Epithelial cell of alveolus of lung (primary cell): ENCODE measurements around a stretch of chr15.

GRCh38 chr15:70056619-70056908 is 41.2 kb downstream of the TLE3 start:
- RAMPAGE, long total RNA, result no peak
- RRBS, result no CpG with 5 or more reads among the region's 8 CpGs

GRCh38 chr15:70079833-70080397 is 17.8 kb downstream of the TLE3 start:
- RAMPAGE, long total RNA, result no peak
- RRBS, result no CpG with 5 or more reads among the region's 11 CpGs

DNA sequence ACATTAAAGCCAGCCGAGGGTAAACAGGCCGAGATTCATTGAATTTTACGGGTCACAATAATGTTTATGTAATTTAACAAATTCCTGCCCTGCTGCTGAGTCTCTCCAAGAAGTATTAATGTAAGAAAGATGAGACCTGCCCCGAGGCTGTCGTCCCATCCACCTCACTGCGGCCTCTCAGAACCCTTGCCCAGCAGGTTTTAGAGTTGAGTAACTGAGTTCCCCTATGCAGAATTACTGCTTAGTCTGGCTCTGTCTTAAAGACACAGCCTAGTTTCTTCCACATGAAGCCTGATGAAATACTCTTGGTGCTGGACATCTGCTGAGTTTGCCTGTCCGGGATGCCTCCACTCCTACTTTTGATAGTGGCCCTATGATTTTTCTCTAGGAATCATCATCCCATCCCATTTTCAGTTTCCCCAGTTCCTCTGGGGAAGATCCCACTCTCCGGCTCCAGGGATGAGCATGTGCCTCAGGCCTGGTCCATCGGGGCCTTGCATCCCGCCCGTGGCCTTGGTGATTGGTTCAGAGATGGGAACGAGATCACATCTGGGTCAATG is 226.6 kb upstream of the TLE3 start:
- RAMPAGE, long total RNA, result no peak
- RRBS, result 43% methylated on average over 2 of the region's 12 CpGs

- RAMPAGE, long total RNA, result no peak
- RRBS, result no CpG with 5 or more reads among the region's 5 CpGs
Measured at GRCh38 chr15:70474328-70474649, 289.1 kb downstream of the UACA start.

DNA sequence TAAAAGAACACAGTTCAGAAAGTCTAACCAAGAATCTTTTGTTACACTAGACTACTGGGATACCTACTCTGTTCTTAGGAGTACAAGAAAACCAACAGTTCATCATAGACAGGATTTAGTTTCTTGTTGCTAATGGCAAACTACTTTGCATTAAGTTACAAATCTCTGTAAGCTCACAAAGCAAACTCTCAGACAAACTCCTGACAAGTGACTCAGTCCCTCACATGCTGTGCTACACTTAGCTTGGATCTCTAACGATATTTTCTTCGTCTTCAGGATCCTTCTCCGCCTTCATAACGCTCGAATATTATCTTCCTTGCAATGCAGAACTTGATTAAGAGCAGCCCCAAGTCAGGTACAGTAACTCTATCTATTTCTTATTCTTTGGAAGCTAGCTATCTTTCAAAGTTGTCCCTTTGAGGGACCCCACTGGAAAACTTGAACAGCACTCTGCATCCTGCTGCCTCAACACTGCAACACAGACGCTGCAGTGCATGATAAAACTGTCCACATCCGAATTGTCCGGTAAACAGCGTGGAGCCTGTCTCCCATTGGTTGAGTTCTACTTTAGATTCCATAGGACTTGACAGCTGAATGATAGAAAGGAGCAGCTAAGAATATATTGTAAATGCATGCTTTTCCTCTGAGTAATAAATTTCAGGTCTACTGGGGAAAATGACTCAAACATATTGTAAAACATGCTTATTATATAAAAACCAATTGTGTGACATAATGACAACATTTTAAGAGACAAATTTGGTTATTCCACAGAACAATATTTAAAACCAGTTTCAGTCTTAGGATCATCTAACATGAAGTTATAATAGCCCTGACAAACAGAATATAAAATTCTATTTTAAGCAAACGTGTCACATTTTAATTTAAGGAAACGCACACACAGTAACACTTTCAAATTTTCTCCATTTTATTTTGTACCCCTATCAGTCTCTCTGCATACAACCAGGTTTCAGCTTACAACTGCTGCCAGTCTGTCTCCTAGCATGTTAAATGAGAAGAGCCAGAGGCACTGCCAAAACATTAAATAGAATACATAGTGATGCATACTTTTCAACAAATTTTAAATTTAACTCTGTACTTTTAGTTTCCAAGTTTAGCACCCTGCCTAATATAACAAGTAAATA is 61.2 kb downstream of the UACA start:
- RAMPAGE, long total RNA, result no peak
- RRBS, result no CpG with 5 or more reads among the region's 11 CpGs

DNA sequence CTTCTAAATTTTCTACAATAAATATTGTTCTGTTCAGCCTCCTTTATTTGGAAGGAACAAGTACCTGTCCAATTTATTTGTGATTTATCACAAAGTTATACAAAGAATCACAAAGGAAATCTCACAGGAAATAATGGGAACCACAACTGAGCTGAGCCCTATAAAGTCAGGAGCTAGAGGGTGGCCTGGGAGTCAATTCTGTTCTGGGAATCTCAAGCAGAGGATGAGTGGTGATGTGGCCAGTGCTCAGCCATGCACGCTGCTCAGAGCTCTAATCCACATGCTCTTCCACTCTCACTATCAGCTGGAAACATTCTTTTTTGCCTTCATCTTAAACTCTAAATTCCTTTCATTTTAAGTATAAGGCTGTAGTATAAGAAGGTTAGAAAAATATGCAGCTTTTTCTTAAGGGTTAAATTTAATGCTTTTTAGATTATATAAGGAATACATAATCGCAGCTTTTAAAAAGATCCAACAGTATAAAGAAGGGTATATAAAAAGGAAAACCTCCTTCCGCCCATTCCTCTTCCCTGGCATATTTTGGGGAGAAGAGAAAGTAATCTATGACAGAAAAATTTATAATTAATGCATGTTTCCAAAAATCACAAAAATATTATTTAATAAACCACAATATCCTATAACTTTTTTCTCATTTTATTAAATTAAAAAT is 36.5 kb downstream of the UACA start:
- RAMPAGE, long total RNA, result no peak
- RRBS, result no CpG with 5 or more reads among the region's 3 CpGs

DNA sequence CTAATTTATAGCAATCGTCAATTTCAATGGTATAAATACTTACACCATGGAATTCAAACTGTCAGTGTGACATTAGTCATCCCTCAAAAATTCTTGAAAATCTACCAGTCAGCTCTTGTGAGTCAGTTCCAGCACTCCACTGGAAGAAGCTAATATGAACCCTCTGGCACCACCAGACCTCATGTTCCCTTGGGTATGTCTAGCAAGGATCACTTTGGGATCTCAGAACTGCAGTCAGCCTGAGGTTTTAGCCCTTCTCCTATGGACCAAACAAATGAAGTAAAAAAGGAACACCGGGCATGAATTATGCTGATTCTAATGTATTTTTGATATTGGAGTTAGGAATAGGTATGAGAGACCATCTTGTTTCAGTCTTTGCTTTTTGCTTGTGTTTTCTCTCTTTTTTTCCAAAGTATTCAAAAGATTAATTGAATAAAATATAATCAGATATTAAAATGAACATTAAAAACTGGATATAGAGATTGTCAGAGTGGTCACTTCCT is 11.9 kb upstream of the UACA start:
- RAMPAGE, long total RNA, result no peak
- RRBS, result no CpG with 5 or more reads among the region's 2 CpGs

DNA sequence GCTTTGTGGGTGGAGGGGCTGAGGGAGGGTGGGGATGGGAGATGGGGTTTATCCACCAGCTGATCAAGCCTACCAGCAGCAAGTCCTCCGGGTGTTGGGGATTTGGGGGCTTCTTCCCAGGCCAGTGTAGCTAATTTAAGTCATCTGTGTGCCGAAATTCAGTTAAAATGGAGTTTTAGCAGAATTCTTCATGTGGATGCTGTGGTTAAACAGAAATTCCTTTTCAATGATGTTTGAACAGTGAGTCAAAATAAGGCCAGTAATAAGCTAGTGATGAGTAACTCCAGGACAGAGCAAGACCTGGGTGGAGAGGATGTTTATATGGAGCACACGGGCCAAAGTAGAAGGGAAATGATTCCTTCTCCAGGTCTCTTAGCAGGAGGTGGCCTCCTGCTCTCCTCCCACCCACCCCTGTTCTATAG is 31.9 kb upstream of the UACA start:
- RAMPAGE, long total RNA, result no peak
- RRBS, result 0% methylated on average over 1 of the region's 3 CpGs

GRCh38 chr15:71079392-71080082 is 35.7 kb upstream of the THSD4 start:
- RAMPAGE, long total RNA, result no peak
- RRBS, result no CpG with 5 or more reads among the region's 4 CpGs

- RAMPAGE, long total RNA, result no peak
- RRBS, result no CpG with 5 or more reads among the region's 19 CpGs
Measured at GRCh38 chr15:71114722-71115192, 514 bp upstream of the THSD4 start.

GRCh38 chr15:71116386-71116865 is 1.2 kb downstream of the THSD4 start:
- RAMPAGE, long total RNA, result no peak
- RRBS, result no CpG with 5 or more reads among the region's 15 CpGs

DNA sequence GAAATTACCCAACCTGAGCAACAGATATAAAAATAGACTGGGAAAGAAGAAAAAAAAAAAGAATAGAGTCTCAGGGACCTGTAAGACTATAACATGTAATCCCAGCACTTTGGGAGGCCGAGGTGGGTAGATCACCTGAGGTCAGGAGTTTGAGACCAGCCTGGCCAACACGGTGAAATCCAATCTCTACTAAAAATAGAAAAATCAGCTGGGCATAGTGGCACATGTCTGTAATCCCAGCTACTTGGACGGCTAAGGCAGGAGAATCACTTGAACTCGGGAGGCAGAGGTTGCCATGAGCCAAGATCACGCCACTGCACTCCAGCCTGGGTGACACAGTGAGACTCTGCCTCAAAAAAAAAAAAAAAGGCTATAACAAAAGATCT is 12.9 kb downstream of the THSD4 start:
- RAMPAGE, long total RNA, result no peak
- RRBS, result no CpG with 5 or more reads among the region's 5 CpGs

DNA sequence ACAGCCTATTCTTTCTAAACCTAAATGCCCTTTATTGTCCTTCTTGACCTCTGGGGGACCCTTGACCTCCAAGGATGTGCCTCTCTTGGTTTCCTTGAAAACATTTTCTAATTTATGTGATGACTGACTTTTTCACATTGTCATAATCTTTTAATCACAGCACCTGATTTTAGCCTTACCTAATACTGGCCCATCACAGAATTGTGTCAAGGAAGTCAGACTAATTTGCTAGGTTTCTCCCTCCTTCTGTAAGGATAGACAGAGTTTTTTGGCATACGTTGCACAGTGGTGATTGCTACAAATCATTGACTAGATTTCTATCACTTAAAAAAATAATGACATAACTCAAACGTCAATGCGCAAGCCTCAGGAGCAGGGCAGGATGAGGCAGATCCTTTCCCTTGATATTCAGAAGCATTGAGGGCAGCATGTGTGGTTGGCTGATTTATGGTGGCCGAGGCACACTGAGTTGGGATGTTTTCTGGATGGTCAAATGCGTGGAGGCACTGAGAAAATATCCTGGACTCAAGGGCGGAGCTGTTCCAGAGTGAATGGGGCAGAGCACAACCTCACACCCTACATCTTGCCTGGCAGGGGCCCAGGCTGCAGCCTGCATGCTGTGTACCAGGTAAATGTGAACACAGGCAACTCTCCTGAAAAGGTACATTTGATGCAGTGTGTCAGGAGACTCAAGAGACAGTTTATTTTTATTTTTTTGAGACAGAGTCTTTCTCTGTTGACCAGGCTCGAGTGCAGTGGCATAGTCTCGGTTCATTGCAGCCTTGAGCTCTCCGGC is 14.4 kb downstream of the THSD4 start:
- RAMPAGE, long total RNA, result no peak
- RRBS, result no CpG with 5 or more reads among the region's 9 CpGs

GRCh38 chr15:71149898-71150383 is 34.7 kb downstream of the THSD4 start:
- RAMPAGE, long total RNA, result no peak
- RRBS, result no CpG with 5 or more reads among the region's 6 CpGs

DNA sequence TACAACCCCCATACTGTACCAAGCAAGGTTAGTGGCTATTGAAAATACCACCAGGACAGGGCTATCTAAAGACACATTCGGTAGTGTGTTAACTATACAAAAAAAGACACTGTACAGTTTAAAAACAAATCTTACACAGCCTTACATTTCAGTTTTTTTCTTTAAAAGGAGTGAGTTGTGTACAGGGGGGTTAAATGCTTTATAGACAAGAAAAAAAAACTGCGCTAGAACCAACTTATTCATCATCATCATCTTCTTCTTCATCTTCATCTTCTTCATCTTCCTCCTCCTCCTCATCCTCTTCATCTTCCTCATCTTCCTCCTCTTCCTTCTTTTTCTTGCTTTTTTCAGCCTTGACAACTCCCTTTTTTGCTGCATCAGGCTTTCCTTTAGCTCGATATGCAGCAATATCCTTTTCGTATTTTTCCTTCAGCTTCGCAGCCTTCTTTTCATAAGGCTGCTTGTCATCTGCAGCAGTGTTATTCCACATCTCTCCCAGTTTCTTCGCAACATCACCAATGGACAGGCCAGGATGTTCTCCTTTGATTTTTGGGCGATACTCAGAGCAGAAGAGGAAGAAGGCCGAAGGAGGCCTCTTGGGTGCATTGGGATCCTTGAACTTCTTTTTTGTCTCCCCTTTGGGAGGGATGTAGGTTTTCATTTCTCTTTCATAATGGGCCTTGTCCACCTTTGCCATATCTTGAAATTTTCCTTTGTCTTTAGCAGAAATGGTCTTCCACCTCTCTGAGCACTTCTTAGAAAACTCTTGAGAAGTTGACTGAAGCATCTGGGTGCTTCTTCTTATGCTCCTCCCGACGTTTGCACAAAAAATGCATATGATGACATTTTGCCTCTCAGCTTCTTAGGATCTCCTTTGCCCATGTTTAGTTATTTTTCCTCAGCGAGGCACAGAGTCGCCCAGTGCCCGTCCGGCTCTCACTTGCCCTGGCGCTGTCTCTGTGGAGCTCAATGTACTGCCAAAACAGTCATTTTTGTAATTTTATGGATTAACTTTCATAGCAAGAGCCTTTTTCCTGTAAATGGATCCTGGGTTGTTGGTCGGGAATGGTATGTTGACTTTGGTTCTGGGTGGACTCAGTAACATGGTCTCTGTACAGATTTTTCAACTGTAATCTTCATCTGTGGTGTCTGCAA is 49.6 kb downstream of the THSD4 start:
- RAMPAGE, long total RNA, result start-site peak on the minus strand centred at position 610 of the sequence, 33 bp wide, 18 and 37 reads in 2 replicates
- RRBS, result no CpG with 5 or more reads among the region's 16 CpGs

DNA sequence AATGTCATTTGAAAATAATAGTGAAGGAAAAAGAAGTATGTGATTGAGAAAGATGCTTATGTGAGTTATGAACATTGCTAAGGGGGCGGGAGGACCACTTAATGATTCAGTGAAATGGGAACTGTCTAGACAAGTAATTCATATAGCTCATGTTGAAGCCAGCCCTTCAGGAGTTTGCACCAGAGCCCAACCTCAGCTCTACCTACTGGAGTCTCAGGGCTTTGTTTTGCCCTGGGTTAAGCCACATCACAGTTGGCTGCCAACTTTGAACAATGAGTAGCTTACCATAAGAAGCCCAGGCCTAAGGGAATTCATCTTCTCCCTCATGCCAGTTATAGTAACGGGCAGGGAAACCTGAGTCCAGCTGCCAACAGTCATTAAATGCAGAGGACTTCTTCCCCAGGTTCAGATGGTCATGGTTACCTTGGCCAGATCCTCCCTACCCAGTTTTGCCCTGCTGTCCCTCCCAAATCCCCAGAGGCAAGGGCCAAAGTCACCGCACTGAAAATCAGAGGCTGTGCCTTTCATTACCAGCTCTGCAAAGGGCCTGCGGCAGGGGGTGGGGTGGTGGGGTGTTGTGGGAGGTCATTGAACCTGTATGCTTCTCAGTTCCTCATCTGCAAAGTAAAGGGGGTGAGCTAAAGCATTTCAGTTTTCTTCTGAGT is 302.2 kb upstream of the NR2E3 start:
- RAMPAGE, long total RNA, result no peak
- RRBS, result no CpG with 5 or more reads among the region's 4 CpGs

- RAMPAGE, long total RNA, result no peak
- RRBS, result no CpG with 5 or more reads among the region's 3 CpGs
Measured at GRCh38 chr15:71515378-71515599, 295.1 kb upstream of the NR2E3 start.

GRCh38 chr15:71622457-71623035 is 187.8 kb upstream of the NR2E3 start:
- RAMPAGE, long total RNA, result no peak
- RRBS, result no CpG with 5 or more reads among the region's 2 CpGs

- RAMPAGE, long total RNA, result no peak
- RRBS, result no CpG with 5 or more reads among the region's 1 CpG
Measured at GRCh38 chr15:71676692-71677086, 133.7 kb upstream of the NR2E3 start.

- RAMPAGE, long total RNA, result no peak
- RRBS, result no CpG with 5 or more reads among the region's 4 CpGs
Measured at GRCh38 chr15:71818279-71818627, 7.9 kb downstream of the NR2E3 start.